Heart left ventricle (tissue), 7 donors: ENCODE data around the gene EIF4G1.

DNA sequence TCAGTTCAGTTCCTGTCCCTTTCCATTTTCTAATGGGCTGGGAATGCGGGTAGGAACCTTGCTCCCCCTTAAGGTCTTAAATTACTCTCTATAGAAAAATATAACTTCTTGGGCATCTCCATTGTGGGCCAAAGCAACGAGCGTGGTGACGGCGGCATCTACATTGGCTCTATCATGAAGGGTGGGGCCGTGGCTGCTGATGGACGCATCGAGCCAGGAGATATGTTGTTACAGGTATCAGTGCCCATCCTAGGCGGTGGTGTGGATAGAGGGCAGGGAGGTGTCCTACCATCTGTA lies 8.7 kb upstream of the AP2M1 start:
- PRO-cap, 6 experiments = no peak in any of the 6 experiments
- RAMPAGE, long total RNA, 2 experiments = no peak in any of the 2 experiments
- RRBS = no CpG with 5 or more reads among the region's 9 CpGs

DNA sequence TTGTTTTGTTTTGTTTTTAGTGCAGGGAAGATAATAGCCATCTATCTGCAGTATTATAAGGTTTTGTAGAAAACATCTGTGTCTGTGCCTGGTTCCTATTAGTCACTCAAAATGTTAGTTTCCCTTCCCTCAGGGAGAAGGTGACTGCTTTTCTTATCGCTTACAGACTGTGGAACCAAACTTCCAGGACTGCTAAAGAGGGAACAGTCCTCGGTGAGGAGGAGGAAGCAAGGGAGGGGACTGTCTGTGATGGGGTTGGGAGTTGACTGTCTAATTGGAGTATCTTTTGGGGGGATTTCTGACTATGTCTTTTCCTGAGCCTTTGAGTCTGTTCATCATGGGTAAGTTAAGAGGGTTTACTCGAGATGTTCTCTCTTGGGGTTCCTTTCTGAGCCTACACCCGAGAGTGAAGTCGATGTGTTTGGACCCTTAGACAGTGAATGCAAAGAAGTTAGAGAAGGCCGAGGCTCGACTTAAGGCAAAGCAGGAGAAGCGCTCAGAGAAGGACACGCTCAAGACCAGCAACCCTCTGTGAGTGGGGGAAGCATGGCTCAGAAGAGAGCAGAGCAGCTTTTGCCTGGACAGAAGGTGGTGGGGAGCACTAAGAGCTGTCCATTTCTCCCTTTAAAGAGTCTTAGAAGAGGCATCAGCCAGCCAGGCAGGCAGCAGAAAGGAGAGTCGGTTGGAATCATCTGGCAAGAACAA lies 1.4 kb downstream of the ABCF3 start:
- PRO-cap, 6 experiments = no peak in any of the 6 experiments
- RAMPAGE, long total RNA, 2 experiments = no peak in any of the 2 experiments
- RRBS = no CpG with 5 or more reads among the region's 10 CpGs

DNA sequence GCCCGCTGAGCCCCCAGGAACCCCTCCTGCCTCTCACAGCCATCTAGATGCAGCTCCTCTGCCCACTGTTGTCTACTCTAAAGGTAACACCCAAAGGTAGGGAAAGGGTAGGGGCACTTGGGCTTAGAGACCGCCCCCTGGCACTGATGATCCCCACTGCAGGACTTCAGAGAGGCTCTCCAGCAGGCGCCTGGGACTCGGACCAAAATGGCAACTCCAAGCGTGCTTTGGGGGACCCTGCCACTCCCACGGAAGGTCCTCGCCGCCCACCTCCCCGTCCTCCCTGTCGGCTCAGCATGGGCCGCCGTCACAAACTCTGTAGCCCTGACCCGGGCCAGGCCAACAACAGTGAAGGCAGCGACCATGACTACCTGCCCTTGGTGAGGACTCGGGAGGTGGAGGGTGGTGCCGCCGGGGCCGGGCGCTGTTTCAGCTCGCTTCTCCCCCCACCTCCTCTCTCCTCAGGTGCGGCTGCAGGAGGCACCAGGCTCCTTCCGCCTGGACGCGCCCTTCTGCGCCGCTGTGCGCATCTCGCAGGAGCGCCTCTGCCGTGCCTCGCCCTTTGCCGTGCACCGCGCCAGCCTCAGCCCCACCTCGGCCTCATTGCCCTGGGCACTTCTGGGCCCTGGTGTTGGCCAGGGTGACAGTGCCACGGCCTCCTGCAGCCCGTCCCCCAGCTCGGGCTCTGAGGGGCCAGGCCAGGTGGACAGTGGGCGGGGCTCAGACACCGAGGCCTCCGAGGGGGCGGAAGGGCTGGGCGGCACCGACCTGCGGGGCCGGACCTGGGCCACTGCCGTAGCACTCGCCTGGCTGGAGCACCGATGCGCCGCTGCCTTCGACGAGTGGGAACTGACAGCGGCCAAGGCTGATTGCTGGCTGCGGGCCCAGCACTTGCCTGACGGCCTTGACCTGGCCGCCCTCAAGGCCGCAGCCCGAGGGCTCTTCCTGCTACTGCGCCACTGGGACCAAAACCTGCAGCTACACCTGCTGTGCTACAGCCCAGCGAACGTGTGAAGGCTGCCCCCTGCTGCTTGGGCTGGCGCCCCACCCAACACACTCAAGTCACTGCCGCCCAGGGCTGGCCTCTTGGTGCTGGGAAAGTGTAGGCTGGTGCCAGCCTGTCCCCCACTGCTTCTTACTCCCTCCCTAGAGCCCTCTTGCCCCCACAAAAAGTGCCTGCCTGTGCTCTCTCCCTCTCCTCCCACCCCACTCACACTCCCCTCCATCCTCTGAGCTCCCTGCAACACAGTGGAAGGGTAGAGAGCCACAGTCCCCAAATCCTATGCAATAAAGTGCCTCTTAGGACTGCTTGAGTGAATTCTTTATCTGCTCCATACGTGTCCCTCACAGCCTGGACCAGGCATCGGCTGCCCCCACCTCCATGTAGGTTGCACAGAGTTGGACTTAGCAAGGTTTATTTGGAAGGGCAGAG lies 7.2 kb downstream of the ALG3 start:
- PRO-cap, 6 experiments = no peak in any of the 6 experiments
- RAMPAGE, long total RNA, 2 experiments = no peak in any of the 2 experiments
- RRBS = 19% methylated on average over 5 of the region's 66 CpGs

GRCh38 chr3:184314475-184314920 lies at the start of gene EIF4G1:
EIF4G1 (plus strand) TSS chr3:184314606.
- PRO-cap, 6 experiments = peak in 6 of 6 experiments; most common plus-strand start chr3:184314590 (in 4)
- RAMPAGE, long total RNA, 2 experiments = start-site peak on the plus strand in 2 of 2 experiments, at chr3:184314557-184314656 at its widest, 437 to 1,425 reads per replicate
- RRBS = 1% methylated on average over 21 of the region's 58 CpGs

GRCh38 chr3:184316241-184316773 lies 1.9 kb downstream of the EIF4G1 start:
- PRO-cap, 6 experiments = no peak in any of the 6 experiments
- RAMPAGE, long total RNA, 2 experiments = no peak in any of the 2 experiments
- RRBS = no CpG with 5 or more reads among the region's 5 CpGs

DNA sequence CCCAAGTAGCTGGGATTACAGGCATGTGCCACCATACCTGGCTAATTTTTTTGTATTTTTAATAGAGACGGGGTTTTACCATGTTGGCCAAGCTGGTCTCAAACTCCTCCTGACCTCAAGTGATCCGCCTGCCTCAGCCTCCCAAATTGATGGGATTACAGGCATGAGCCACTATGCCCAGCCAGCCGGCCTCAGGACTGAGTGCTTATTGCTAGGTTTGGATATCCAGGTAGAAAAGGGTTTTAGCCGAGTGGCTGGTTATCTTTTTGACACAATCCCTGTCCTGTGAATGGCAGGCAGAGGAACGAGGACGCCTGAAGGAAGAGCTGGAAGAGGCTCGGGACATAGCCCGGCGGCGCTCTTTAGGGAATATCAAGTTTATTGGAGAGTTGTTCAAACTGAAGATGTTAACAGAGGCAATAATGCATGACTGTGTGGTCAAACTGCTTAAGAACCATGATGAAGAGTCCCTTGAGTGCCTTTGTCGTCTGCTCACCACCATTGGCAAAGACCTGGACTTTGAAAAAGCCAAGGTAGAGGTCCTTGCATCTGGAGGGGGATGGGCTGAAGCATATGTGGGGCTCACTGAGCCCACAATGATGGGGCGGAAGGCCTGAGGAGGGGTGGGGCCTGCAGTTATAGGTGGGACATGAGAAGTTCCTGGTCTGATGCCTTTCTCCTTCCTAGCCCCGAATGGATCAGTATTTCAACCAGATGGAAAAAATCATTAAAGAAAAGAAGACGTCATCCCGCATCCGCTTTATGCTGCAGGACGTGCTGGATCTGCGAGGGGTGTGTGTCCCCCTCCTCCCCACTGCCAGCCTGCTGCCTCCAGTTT lies 10.4 kb downstream of the EIF4G1 start:
- PRO-cap, 6 experiments = no peak in any of the 6 experiments
- RAMPAGE, long total RNA, 2 experiments = start-site peak on the plus strand in 1 of 2 experiments, centred at position 746 of the sequence, 46 reads per replicate
- RRBS = no CpG with 5 or more reads among the region's 18 CpGs

DNA sequence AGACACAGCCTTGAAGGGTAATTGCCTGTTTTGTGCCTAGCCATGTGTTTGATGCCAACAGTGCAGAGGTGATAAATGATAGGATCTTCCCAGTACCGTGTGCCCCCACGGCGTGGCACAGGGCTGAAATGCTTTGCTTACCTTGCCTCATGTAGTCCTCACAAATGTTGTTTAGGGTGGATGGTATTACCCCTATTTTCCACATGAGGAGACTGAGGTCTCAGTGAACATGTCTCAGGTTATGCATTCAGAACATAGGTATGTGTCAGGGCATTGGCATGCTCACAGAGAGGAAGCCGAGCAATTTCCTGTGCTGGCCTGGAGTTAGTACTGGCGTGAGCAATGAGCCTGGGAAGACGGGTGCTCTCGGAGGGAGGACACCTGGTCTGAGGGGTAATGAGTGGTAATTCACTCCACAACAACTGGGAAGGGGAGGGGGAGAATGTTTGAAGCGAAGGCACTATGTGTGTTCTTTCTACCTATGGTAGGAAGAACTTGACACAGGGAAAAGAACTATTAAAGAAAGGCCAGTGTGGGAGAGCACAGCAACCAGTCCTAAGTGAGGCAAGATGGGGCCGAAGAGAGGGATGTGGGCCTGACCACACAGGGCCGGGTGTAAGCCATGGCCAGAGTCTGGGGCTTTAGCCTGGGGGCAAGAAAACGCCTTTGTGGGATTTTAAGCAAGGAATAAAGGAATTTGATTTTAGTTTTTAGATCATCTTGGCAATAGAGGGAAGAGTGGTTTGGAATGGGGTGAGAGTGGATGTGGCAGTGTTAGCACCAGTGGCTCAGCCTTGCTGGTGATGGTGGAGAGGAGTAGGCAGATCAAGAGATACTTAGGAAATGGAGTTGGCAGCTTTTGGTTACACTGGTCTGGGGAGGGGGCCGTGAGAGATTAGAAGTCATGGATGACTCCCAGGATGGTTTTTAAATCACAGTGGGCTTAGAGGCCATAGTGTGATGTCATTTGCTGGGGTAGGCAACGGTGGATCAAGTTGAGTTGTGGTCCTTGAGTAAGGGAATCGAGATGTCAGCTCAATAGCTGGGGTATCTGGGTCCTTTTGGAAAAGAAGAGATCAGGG lies 4.8 kb upstream of the FAM131A start:
- PRO-cap, 6 experiments = peak in 1 of 6 experiments; most common plus-strand start position 327 of the sequence (in 1); most common minus-strand start position 236 of the sequence (in 1)
- RAMPAGE, long total RNA, 2 experiments = no peak in any of the 2 experiments
- RRBS = no CpG with 5 or more reads among the region's 14 CpGs

DNA sequence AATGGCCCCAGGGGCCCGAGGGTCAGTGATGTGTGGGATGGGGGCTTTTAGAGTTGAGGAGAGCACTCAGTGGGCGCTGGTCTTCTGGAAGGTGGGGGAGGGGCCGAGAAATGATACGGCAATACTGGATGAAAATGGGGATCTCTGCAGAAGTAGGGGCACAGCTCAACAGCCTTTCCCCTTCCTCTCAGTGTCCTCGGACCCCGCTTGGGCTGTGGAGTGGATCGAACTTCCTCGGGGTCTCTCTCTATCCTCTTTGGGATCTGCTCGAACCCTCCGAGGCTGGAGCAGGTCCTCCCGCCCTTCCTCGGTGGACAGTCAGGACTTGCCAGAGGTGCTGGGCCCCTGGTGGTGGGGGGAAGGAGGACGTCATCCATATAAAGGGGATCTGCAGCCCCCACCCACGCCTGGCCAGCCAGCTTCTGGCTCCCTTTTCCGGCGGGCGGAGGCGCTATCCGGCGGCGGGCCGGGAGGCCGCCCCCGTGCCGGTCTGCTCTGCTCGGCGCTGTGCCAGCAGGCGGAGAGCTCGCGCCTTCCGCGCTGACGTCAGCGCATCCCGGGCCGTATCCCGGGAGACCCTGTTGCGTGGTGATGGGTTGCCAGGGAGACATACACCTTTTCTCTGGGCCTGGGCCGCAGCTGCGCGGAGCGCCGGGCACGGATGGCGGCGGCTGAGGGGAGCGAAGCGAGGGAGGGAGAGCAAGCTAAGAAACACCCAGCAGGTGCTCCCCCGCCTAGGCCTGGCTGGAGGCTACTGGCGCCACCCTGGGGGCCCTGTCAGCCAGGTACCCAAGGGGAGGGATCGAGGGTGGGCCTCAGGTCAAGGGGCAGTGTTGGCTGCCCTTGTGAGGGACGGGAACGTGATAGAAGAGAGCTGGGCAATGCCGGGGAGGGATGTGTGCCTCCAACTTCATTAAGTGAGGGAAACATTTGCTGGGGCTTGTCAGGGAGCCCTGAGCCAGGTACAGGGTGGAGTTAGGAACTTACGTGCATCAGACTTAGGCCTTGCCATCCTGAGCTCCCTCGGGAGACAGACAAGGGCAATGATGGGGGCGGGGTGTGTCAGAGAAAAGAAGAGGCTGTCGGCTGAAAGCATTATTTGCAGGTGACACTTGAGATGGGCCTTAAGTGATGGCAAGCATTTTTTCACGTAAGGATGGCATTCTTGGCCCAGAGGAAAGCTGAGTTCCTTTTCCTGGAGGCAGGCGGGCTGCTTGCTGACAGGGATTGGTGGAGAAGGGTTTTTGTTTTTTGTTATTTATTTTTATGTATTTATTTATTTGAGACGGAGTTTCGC lies 1.2 kb downstream of the FAM131A start:
- PRO-cap, 6 experiments = peak in 6 of 6 experiments; most common plus-strand start position 638 of the sequence (in 2); most common minus-strand start position 424 of the sequence (in 5)
- RAMPAGE, long total RNA, 2 experiments = no peak in any of the 2 experiments
- RRBS = 7% methylated on average over 18 of the region's 62 CpGs

DNA sequence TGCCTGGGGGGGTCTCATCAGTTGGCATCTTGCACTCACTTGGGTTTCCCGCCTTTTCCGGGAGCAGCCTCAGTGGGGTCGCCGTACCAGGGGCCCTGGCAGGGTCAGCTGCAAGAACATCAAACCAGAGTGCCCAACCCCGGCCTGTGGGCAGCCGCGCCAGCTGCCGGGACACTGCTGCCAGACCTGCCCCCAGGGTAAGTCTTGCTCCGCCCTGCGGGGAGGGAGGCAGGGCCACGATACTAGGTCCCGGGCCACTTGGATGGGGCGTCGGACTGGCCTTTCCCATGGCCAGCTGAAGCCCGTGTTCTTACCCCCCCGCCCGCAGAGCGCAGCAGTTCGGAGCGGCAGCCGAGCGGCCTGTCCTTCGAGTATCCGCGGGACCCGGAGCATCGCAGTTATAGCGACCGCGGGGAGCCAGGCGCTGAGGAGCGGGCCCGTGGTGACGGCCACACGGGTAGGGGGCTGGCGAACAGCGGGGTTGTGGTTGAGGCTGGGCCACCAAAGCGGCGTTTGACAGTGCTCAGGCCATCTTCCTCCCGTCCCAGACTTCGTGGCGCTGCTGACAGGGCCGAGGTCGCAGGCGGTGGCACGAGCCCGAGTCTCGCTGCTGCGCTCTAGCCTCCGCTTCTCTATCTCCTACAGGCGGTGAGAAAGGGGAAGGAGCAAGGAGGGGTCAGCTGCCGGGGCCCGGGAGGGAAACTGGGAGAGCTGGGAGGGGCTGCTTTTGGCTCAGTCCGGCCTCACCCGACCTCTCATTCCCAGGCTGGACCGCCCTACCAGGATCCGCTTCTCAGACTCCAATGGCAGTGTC lies 1.5 kb downstream of the CHRD start:
- PRO-cap, 6 experiments = peak in 4 of 6 experiments; most common plus-strand start position 257 of the sequence (in 1); most common minus-strand start position 634 of the sequence (in 3)
- RAMPAGE, long total RNA, 2 experiments = no peak in any of the 2 experiments
- RRBS = 5% methylated on average over 9 of the region's 57 CpGs

- PRO-cap, 6 experiments = no peak in any of the 6 experiments
- RAMPAGE, long total RNA, 2 experiments = no peak in any of the 2 experiments
- RRBS = no CpG with 5 or more reads among the region's 17 CpGs
These were observed 2.5 kb upstream of the EPHB3 start for GRCh38 chr3:184558767-184559739.

- PRO-cap, 6 experiments = peak in 5 of 6 experiments; most common plus-strand start chr3:184569154 (in 5); most common minus-strand start chr3:184569219 (in 2)
- RAMPAGE, long total RNA, 2 experiments = no peak in any of the 2 experiments
- RRBS = 3% methylated on average over 24 of the region's 77 CpGs
These were observed 7.3 kb downstream of the EPHB3 start for GRCh38 chr3:184568500-184569624.

- PRO-cap, 6 experiments = peak in 2 of 6 experiments; most common plus-strand start chr3:184584627 (in 1); most common minus-strand start chr3:184584492 (in 2)
- RAMPAGE, long total RNA, 2 experiments = no peak in any of the 2 experiments
- RRBS = no CpG with 5 or more reads among the region's 13 CpGs
These were observed 22.9 kb downstream of the EPHB3 start for GRCh38 chr3:184584436-184584967.

DNA sequence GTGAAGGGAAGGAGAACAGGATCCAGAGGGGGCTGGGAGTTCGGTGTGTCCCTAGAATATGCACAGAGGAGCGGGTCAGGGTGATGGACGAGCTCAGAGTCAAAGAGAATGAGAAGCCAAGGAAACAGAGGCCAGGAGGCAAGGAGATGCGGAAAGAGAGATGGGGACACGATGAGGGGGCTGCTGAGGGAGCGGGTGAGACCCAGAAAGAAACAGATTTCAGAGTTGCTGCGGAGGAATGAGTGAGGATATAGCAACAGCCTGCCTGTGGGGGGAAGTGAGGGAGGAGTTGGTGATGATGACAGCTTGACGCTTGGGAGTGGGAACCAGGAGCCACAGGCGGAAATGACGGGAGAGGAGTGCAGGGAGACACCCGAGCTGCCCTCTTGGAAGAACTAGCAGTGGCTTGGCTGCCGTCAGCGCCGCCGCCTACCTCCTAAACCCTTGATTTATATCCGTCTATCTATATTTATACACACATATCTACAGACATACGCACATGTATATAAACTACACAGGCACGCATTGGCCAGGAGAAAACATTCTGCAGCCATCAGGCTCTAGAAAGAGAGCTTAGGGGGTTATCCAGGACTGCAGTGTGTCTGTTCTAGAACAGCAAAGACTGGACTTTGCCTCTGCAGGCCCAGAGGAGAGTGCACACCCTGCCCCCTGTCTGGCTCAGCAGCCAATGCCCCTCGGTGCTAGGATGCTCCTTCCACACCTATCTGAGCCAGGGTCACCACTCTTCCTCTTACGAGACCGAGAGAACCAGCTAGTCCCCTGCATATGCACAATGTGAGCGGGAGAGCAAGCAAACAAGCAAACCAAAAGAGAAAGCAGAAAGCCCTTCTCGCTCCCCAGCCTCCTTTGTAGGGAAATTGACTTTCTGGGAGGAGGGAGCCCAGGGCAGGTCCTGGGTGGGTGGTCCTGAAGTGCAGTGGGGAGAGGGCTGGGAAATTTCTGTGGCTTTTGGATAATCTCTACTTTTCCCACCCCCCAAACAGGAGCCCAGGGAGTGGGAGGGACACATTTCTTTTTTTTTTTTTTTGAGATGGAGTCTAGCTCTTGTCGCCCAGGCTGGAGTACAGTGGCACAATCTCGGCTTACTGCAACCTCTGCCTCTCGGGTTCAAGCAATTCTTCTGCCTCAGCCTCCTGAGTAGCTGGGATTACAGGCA lies 45.3 kb upstream of the MAGEF1 start:
- PRO-cap, 6 experiments = peak in 1 of 6 experiments; most common plus-strand start position 342 of the sequence (in 1); most common minus-strand start position 221 of the sequence (in 1)
- RAMPAGE, long total RNA, 2 experiments = no peak in any of the 2 experiments
- RRBS = no CpG with 5 or more reads among the region's 26 CpGs

- PRO-cap, 6 experiments = no peak in any of the 6 experiments
- RAMPAGE, long total RNA, 2 experiments = no peak in any of the 2 experiments
- RRBS = no CpG with 5 or more reads among the region's 15 CpGs
These were observed 49.7 kb upstream of the MAGEF1 start for GRCh38 chr3:184761455-184762119.

DNA sequence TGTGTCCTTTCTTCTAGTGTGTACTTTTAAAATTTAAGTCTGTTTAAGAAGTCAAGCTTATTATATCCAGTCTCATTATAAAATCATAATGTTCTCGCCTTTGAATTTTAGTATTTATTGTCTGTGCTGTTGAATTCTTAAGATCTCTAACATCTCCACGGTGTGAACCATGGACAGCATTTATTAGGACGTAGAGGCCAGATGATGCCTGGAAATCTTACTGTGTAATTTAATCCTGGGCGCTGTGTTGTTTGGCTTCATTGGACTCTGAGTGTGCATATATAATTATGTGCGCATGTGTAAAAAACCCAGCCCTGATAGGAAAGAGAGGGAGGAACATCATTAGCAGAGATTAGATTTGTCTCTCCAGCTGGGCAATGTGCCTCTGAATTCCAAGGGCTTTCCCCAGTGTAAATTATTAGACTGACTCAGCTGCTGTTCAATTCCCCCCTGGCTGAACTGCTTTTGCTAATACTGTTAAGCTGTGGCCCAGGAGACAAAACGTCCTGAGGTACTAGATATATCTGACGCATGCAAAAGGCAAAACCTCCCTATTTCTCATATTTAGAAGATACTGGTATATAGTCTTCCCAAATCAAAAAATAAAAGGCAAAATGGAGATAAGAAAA lies 39.6 kb downstream of the MAP3K13 start:
- PRO-cap, 6 experiments = no peak in any of the 6 experiments
- RAMPAGE, long total RNA, 2 experiments = no peak in any of the 2 experiments
- RRBS = no CpG with 5 or more reads among the region's 7 CpGs

- PRO-cap, 6 experiments = no peak in any of the 6 experiments
- RAMPAGE, long total RNA, 2 experiments = no peak in any of the 2 experiments
- RRBS = no CpG with 5 or more reads among the region's 2 CpGs
These were observed 43.0 kb downstream of the MAP3K13 start for GRCh38 chr3:185405974-185406323.

DNA sequence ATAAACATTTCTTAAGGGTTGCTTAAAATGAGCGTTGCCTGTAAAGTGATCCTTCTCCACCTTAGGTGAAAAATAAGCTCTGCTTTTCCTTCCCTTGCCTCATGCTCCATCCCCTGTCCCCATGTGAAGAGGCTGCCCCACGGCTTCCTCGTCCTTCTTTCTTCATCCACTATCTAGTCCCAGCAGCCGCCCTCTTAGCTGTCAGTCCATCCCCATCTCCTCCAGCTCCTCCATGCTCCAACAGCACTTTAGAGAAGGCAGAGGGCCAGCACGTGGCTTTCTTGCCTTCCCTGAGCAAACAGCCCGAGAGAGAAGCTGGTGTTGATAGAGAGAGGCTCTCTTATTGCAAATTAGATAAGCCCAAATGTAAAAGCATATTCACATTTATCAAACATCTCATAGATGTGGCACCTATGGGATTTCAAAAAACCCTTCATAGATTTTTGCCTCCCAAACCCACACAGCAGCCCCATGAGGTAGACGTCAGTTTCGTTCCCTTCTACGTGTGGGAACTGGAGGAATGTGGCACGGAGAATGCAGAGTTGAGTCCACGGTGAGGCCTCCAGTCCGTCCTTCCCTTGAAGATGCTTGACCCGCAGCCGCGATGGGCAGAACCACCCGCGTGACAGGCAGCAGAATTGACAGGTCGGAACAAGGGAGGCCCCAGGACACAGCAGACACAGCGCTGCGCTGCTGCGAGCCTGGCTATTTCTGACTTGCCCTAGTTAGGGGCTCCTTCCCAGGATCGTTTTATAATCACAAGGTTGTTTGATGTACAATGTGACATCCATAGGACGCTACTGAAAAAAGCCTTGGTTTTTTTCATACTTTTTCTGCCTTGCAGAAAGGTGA lies 9.3 kb upstream of the TMEM41A start:
- PRO-cap, 6 experiments = no peak in any of the 6 experiments
- RAMPAGE, long total RNA, 2 experiments = no peak in any of the 2 experiments
- RRBS = no CpG with 5 or more reads among the region's 23 CpGs

GRCh38 chr3:185600284-185600955 lies 14.3 kb downstream of the SENP2 start:
- PRO-cap, 6 experiments = no peak in any of the 6 experiments
- RAMPAGE, long total RNA, 2 experiments = no peak in any of the 2 experiments
- RRBS = no CpG with 5 or more reads among the region's 6 CpGs

- PRO-cap, 6 experiments = no peak in any of the 6 experiments
- RAMPAGE, long total RNA, 2 experiments = no peak in any of the 2 experiments
- RRBS = no CpG with 5 or more reads among the region's 4 CpGs
These were observed 22.2 kb downstream of the SENP2 start for GRCh38 chr3:185608143-185608756.

DNA sequence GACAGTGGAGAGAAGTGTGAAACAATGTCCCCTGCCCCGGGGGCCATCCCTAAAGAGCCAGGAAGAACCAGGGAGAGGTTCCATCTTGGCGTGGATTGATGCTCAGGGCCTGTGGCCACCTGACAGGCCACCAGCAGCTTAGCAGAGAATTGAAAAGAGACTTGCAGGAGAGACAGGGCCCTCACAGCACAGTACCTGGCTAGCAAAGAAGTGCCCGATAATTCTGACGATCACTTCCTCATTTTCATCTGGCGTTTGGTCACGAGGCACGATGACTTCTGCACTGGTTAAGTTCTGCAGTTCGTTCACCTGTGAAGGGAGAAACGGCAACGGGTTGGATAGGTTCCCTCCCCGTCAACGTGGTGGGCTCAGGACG lies 60.7 kb downstream of the SENP2 start:
- PRO-cap, 6 experiments = no peak in any of the 6 experiments
- RAMPAGE, long total RNA, 2 experiments = no peak in any of the 2 experiments
- RRBS = no CpG with 5 or more reads among the region's 13 CpGs